Ileum (tissue), 1 donor: ENCODE measurements around a stretch of chr13.

DNA sequence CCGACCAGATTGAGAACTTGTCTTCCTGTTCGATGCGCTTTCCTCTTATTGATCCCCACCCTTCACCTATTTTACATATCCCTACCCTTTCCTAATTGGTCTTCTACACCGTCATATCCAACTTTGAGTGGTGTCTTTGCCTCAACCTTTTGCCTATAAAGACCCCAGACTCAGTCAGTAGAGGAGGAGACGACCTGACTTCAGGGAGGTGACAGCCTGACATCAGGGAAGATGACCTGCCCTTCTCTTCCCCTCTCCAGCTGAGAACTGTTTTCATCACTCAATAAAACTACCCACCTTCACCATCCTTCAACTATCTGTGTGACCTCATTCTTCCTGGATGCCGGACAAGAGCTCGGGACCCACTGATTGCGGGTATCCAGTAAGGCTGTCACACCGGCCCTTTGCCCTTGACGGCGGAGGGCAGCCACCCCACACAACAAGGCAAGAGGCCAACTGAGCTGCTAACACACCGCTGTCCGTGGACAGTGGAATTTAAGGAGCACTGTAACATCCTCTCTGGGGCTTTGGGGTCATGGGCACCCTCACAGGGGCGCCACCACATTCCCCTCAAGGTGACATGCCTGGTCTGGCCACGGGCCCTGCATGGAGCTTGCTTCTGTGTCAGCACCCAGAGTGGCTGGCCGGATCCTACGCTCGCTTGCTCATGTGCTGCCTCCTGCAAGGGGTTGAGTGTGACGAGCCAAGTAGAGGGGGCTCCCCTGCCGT is 31.6 kb downstream of the LHFPL6 start:
- PRO-cap = no peak

- PRO-cap = no peak
Measured at GRCh38 chr13:39988290-39988840, 332.9 kb downstream of the COG6 start.

DNA sequence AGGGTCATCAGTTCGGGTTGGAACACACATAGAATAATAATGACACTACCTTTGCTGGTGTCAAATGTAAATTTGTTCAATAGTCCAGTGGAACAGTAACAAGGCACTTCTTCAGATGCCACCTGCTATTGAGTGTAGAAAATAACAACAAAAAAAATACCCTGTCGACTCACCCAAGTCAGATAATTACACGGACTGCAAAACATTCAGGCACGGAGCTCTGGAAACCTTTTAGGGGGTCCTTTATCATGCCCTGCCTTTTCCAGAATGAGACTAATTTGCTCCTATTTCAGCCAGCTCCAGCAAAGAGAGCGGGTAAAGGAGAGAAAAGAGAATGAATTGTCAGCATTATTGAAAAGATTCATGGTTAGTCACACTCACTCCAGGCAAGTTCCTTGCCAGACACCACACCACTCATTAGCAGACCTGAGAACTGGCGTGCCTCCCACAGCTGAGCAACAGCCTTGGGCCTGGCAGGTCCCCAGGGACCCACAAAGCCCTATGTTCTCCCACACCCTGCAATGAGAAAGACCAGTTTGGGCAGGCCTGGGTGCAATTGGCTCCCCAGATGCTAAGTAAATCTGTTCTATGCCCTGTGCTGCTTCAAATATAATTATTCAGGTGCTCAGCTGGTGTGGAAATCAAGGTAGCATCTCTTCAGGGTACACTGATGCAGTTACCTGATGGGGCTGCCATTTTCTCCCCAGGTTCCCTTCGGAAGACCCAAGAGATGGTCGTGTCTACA is 404.7 kb downstream of the COG6 start:
- PRO-cap = no peak

GRCh38 chr13:40172201-40172627 is 494.2 kb downstream of the FOXO1 start:
- PRO-cap = no peak

- PRO-cap = no peak
Measured at GRCh38 chr13:40269052-40269708, 397.3 kb downstream of the FOXO1 start.

DNA sequence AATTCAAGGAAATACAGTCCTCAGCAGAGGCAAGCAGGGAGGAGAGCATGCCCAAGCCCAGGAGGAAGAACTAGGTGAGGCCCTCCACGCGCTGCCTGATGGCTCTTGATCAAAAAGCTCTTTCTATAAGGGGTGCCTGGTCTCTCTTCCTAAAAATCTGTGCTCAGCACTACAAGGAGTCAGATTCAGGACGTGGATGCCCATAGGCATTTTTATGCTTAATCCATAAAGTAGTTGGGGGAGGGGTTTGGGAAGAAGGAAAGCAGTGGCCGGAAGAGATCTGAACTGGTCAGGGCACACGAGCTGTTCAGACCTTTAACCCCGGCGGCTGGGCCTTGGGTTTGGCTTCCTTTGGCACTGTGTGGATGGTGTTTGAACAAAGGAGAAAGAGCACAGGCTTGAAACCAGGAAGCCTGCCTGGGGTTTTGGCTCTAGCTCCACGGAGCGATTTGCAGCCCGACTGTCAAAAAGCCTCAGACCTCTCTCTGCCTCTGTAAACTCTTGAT is 320.6 kb downstream of the FOXO1 start:
- PRO-cap = no peak

- PRO-cap = no peak
Measured at GRCh38 chr13:40351858-40353088, 314.2 kb downstream of the FOXO1 start.

GRCh38 chr13:40388485-40389102 is 277.8 kb downstream of the FOXO1 start:
- PRO-cap = bidirectional peak, plus-strand start at chr13:40388893, minus-strand start at chr13:40388792

GRCh38 chr13:40389103-40390020 is 277.1 kb downstream of the FOXO1 start:
- PRO-cap = no peak

GRCh38 chr13:40480802-40481597 is 185.4 kb downstream of the FOXO1 start:
- PRO-cap = no peak

DNA sequence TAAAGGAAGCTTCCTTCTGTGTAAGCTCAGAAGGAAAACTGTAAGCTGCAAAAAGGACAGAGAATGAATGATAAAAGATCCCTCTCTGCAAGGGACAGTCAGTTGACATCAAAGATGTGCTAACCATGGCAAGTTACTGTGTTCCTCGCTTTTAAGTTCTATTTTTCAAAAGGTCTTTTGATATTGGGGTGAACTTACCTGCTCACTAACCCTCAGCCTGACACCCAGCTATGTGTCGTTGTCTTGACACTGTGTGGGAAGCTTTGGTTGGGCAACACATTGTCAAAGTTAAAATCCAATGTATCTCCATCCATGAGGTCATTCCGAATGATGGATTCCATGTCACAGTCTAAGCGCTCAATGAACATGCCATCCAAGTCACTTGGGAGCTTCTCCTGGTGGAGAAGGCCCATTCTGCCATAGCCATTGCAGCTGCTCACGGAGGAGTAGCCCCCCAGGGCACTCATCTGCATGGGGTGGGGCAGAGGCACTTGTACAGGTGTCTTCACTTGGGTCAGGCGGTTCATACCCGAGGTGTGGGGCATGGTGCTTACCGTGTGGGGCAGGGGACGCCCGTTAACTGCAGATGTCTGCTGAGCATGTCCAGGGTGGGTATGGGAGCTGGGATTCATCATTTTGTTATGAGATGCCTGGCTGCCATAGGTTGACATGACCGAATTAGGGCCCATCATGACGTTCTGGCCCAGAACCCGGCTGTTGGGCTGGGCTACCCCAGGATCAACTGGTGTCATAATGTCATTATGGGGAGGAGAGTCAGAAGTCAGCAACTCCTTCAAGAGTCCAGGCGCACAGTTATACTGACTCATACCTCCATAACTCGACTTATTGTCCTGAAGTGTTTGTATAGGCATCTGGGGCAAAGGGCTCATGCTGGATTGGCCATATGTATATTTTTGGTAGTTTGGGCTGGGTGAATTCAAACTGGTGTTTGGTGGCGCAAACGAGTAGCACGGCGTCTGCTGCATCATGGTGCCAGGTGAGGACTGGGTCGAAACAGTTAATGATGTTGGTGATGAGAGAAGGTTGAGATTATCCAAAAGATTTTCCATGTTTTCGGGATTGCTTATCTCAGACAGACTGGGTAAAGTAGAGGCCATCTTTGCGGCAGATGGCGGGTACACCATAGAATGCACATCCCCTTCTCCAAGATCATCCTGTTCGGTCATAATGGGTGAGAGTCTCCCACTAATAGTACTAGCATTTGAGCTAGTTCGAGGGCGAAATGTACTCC is 106.7 kb downstream of the FOXO1 start:
- PRO-cap = no peak

DNA sequence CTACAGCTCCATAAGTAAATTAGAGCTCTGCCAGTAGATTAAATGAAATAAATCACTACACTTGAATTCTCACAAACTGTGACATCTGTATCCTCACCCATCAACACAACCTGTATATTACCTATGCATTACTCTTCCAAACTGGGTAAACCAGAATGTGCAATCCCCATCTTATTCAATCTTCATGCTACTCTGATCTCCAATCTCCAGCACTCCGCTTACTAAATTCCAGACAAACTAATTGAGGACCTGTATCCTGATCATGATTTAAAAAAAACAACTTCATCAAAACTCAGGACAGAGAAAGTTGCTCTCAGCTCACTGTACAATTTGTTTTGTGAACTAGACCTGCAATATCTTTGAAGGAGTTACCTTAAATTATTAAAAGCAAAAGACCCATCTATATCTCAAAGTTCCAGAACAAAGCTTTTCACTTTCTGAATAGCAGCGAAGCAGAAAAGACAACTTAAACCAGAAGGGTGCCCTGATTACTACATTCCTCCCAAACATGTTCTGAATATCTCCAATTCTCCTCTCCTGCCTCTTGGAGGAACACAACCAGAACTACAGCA is 74.3 kb downstream of the FOXO1 start:
- PRO-cap = no peak

GRCh38 chr13:40599299-40599687 is 67.1 kb downstream of the FOXO1 start:
- PRO-cap = no peak

GRCh38 chr13:40659942-40660811 is 6.3 kb downstream of the FOXO1 start:
- PRO-cap = no peak

GRCh38 chr13:40780662-40781327 is 8.6 kb upstream of the SLC25A15 start:
- PRO-cap = no peak

- PRO-cap = no peak
Measured at GRCh38 chr13:40790920-40791461, 1.6 kb downstream of the SLC25A15 start.

- PRO-cap = unidirectional peak, plus-strand start at chr13:40896132
Measured at GRCh38 chr13:40895452-40896397, 106.3 kb downstream of the SLC25A15 start.

DNA sequence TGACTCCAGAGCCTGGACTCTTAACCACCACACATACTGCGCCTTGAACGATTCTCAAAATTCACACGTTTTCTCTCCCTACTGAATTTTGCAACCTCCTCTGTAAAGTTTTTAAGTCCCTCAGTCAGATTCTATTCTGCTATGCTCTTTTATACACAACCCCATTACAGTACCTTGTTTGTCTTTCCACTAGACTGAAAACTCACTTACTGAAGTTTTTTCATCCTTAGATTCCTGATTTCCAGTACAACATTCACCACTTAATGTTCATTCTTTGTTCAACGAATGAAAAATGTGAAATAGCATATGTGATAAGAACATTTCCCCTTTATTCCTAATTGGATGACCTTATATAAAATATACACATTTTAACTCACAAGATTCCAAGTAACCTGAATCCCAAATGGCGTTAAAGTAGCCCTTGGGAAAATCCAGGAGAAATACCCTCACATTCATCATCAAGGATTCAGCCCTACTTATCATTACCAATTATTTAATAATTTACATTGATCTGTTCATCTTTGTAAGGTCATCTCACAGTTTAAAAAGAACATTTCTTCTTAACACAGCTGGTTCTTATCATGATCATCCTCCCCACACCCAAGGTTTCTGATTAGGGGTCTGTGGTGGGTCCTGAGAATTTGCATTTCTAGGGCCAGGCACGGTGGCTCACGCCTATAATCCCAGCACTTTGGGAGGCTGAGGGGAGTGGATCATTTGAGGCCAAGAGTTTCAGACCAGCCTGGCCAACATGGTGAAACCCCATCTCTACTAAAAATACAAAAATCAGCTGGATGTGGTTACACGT is 101.7 kb downstream of the ELF1 start:
- PRO-cap = no peak

GRCh38 chr13:40954797-40955283 is 64.3 kb downstream of the ELF1 start:
- PRO-cap = no peak

- PRO-cap = no peak
Measured at GRCh38 chr13:41008262-41008757, 10.8 kb downstream of the ELF1 start.